HL-60 (cell line): ENCODE measurements around the genes ZSCAN25 and TAF6.

- RRBS: 4% methylated on average over 6 of the region's 32 CpGs
These were observed 561 bp downstream of the PDAP1 start for GRCh38 chr7:99407693-99408378.

DNA sequence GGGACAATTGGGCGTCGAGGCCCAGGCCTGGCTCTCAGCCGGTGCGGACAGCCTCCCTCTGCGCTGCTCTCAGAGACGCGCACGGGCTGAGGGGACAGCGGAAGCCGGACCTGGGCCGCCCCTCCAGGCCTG, 152 bp downstream of the PDAP1 start:
- RRBS: 2% methylated on average over 11 of the region's 11 CpGs

GRCh38 chr7:99450628-99451362, 12.1 kb downstream of the CPSF4 start:
- RRBS: 95% methylated on average over 5 of the region's 13 CpGs

GRCh38 chr7:99500505-99500863, 403 bp upstream of the ZNF394 start:
- RRBS: no CpG with 5 or more reads among the region's 17 CpGs

GRCh38 chr7:99574252-99574782, 15.9 kb downstream of the ZNF655 start:
- RRBS: no CpG with 5 or more reads among the region's 6 CpGs

DNA sequence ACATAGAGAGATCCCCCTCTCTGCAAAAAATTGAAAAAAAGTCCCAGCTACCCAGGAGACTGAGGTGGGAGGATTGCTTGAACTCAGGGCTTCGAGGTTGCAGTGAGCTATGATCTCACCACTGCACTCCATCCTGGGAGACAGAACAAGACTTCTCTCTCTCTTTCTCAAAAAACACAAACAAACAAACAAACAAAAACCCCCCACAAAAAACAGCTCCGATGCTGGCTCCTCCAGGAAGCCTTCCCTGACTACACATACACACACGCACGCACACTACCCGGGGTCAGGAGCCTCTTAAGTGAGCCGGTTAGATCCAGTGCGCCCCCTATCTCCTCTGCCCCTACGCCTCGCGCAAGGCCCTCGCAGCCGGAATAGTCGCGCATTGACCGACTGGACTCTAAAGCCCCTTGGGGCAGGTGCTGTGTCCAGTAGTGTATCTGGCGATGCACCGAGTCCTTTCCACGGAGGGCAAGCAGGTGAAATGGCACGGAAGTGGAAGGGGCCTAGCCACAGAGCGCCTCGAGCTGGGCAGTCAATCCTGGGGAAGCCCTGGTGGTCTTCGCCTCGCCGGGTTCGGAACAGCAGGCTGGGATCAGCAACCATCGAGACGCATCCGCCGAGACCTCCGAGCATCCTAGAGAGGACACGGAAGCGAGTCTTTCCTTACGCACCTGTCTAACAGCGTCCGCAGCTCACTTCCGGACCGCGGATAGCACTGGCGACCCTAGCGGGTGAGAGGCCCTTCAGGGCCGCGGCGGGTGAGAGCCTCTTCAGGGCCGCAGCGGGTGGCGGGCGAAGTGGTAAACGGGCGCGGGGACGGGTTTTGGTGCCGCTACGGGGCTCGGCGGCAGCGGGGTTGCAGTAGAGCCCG, at the start of gene ZSCAN25:
Gene ZSCAN25, plus strand, starts transcription at position 691 of the 874 bp plus-strand sequence.
- RRBS: 4% methylated on average over 7 of the region's 57 CpGs

GRCh38 chr7:99651091-99652327, 28.3 kb downstream of the CYP3A5 start:
- RRBS: no CpG with 5 or more reads among the region's 8 CpGs

DNA sequence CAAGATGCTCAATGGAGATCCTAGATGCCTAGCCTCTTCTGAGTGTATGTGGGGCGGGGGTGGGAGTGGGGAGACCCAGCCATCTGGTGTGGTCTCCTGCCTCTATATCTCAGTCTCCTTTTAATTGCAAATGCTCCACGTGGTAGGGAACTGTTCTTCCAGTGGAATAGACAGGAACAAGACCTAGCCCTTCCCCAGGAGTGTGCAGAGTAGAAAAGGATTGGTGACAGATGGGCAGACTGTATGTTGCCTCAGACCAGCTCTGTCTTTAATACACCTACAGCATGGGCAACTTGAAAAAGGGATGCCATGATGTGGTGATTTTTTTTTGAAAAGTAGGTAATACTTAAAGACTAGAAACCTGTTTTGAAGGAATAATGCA, 12.6 kb downstream of the CYP3A5 start:
- RRBS: no CpG with 5 or more reads among the region's 2 CpGs

DNA sequence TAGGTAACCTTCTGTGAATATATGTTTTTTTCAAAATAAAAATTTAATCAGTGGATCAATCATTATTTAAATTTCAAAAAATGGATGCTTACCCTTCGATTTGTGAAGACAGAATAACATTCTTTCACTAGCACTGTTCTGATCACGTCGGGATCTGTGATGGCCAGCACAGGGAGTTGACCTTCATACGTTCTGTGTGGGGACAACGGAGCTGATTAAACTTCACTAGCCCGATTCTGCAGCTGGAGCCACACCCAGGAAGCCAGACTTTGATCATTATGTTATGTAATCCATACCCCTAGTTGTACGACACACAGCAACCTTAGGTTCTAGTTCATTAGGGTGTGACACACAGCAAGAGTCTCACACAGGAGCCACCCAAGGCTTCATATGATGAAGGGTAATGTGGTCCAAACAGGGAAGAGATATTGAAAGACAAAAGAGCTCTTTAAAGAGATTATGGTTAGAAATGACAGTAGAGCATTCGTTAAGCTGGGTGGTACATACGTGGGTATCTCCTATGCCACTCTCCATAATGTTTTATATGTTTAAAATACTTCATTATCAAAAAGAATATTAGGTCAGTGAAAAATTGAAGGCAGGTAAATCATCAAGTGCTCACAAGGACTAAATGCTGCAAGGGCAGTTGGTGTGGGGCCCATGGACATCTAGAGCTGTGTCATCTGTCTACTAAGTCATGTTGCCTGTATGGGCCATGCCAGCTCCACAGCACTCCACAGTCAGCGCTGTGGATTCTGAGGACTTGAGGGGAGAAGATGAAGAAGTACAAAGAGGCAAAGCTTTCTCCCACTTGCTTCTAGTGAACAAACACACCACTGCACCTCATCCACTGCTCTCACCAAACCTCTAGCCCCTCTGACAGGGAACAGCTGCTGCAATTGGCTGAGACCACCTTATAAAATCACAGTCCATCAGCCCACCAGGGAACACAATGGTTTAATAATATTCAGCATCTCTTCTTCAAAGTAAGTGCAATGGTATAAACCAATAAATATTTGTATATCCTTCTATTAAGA, 7.0 kb downstream of the CYP3A5 start:
- RRBS: no CpG with 5 or more reads among the region's 10 CpGs

DNA sequence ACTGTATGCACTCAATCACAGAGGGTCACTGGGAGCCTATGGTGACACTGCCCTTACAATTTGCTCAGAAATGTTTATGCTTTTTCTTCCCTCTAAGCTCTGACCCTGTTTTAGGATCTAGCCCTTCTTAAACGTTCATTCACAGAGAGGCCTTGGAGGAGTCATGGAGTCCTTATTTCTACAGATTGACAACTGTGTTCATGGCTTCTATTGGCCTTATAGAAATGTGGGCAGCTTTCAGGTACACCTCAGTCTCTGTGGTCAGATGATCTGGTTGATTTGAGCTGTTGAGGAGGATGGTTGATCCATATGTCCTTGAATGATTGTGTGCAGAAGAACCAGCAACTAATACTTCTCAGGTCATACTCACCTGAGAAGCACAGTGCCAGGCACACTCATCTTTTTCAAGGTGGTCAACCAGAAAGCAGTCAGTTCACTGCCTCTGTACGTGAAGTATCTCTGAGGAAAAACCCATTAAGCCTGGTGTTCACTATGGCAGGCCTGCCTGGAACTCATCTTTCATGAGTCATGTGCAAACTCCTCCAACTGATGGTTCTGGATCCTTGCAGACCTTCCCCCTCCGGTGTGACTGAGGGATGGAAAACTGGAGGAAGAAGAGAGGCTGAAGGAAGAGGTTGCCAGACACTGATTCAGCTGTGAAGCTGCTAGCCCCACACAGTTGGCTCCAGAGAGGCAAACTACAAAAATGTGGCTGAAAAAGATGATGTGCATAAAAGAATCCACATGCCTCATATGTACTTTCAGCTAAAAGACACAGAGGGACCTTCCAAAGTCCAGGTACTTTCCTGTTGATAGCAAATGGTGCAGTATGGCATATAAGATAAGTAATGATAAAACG, 2.9 kb downstream of the CYP3A5 start:
- RRBS: no CpG with 5 or more reads among the region's 4 CpGs

DNA sequence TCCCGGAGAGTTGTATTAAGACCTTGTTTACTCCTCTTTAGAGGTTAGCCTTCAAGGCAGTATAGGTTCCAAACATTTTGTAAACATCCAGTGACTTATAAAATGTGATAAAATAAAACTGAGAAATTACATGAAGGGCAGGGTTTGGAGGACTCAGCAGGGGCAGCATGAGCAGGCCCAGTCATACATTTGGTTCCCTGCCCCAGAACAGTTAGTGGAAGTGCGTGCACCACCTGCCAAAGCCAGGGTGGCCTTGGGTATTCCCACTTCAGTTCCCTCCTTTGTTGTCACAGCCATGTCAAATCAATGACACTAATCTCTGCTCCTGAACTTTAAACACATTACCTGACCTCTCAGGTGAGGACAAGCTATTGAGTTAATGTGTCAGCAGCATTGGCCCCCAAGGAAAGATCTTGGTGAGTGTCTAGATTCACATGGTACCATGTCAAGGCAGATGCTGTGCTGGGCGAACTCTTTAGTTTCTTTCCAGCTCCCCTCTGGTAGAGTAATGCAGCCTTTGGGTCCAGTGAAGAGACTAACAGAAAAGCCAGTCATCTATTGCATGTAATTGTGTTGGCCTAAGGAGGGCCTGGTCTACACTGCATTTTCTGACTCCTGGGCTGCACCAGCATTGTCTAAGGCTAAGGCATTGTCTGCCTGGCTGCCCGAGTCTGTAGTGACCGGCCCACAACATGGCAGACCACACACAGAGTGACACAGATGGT, 2.1 kb downstream of the CYP3A5 start:
- RRBS: no CpG with 5 or more reads among the region's 5 CpGs

DNA sequence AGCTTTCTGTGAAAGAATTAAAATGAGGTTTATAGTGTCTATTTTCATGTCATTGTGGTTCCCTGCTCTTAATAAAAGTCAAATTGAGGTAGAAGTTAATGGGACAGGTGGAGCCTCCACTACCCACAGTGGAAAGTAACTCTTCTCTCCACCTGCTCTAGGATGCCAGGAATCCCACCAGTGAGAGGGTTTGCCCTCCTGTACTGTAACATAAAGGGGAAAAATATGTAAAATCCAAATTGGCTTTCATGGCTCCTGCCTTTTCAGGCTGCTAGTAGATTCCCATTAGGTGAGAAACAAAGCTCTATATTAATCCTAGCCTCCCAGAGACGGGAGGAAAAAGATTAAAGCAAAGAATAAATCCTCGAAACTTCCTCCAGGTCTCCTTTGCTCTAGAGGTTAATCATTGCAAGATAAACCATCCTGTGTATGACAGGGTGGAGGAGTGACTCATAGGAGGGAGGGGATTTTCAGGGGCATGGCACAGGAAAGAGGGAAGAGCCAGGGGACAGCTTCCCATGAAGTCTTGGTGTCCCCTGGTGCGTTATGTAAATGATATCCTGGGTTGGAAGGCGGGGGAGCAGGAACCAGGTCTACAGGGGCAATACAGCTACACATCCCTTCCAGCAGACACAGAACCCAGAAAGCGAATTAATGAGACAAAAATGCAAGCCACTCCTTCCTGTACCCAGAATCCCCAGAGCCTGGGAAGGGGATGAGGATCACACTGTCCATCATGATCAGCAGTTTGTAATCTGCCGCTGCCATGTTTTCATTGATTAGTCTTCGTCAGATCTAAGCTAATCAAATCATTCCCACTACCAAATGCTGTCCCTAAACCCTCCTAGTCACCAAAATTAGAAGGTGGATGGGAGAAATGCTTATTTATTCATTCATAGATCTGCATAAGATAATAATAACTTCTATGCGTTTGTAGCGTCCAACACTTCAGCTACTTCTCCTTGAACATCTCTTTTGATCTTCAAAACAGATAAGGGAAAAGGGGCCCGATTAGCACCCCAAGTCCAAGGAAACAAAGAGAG, 712 bp downstream of the CYP3A5 start:
- RRBS: no CpG with 5 or more reads among the region's 10 CpGs

GRCh38 chr7:99823969-99824657, 3.7 kb upstream of the CYP3A43 start:
- RRBS: no CpG with 5 or more reads among the region's 4 CpGs

GRCh38 chr7:99918585-99918777, 849 bp downstream of the TRIM4 start:
- RRBS: no CpG with 5 or more reads among the region's 3 CpGs

- RRBS: 3% methylated on average over 8 of the region's 20 CpGs
These were observed at the start of gene TAF6 for GRCh38 chr7:100119161-100119469. Gene TAF6, minus strand, starts transcription at chr7:100119358.

DNA sequence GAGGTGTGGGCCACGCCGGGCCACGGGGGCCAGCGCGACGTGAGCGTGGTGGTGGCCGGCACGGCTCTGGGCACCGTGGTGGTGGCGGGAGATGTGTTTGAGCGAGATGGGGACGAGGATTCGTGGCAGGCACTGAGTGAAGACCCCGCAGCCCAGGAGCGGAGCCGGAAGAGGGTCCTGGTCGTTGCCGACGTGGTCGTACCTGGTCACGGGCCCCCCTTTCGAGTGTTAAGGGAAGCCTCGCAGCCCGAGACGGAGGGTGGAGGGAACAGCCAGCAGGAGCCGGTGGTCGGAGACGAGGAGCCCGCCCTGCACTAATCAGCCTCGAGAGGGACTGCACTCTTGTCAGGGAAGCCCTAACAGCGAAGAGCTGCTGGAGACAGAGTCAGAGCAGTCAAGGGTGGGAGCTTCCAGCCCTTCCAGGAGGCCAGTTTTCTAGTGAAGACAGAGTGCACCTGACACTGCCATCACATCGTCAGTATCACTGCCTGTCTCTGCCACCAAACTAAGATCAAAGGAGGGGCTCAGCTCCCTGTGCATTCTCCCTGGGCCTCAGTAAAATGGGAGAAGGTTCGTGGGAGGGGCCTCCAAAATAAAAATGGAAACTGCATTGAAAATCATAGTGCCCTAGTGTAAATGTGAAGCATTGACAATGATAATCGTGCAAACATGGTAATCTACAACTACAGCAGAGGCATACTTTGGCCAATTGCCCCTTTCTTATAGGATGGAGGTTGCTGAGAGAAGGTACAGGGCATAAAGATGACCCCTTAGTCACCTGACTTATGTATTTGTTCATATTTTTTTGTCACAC, 1.3 kb downstream of the MBLAC1 start:
- RRBS: 18% methylated on average over 19 of the region's 35 CpGs

- RRBS: 0% methylated on average over 3 of the region's 29 CpGs
These were observed 339 bp upstream of the LAMTOR4 start for GRCh38 chr7:100148340-100148817.

- RRBS: 89% methylated on average over 2 of the region's 5 CpGs
These were observed 14.7 kb downstream of the STAG3 start for GRCh38 chr7:100192336-100192861.

- RRBS: no CpG with 5 or more reads among the region's 12 CpGs
These were observed 19.1 kb upstream of the PVRIG start for GRCh38 chr7:100200607-100201176.